Osteoblast (primary cell): ENCODE measurements around a stretch of chr18.

DNA sequence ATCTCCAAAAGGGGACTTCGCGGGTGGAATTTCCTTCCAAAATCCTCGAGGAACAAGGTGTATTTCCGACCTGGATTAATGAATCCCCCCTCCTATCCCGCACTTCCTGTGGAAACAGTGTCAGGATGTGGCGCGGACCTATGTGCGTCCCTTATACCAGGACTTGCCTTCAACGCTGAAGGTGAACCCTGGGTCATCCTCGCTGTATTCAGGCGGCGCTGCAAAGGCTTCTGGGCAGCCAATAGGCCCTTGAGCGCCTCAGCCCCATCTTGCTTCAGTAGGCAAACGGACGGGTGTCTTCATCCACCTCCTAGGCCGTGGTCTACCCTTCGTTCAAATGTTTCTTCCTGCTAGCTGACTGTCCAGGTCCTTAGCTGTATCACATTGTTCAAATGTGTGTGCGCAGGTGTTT, 1.4 kb upstream of the B4GALT6 start:
- CAGE, long polyA plus RNA = no peak
- RRBS = no CpG with 5 or more reads among the region's 18 CpGs

DNA sequence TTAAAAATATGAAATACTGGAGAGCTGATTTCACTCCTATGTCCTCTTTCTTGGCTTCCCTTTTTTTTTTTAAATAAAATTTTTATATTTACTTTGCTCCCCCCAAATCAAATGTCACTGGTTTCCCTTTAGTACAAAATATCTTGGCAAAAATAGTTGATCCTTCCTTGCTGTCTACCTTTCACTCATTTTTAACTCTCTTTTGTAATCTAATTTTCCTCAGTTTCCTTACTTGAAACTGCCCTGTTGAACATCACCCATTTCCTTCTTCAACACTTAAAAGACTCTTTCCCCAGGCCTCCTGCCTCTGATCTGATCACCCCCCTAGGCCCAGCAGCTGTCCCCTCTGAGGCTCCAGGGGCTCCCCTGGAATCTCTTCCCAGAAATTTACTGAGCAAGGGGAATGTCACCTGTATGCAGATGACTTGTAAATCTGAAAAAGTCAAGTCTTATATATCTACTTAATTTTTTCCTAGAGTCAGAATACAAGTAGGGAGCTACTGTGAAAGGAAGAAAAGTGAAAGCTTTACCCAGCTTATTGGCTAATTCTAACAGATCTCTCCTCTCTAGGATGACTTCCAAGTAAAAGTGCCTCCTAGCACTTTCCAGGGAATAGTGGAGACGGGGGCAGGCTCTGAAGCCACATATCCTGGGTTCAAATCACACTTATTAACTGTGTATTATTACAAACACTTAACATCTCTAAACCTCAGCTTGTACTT, 85.4 kb downstream of the GAREM1 start:
- CAGE, long polyA plus RNA = no peak
- RRBS = no CpG with 5 or more reads among the region's 1 CpG

DNA sequence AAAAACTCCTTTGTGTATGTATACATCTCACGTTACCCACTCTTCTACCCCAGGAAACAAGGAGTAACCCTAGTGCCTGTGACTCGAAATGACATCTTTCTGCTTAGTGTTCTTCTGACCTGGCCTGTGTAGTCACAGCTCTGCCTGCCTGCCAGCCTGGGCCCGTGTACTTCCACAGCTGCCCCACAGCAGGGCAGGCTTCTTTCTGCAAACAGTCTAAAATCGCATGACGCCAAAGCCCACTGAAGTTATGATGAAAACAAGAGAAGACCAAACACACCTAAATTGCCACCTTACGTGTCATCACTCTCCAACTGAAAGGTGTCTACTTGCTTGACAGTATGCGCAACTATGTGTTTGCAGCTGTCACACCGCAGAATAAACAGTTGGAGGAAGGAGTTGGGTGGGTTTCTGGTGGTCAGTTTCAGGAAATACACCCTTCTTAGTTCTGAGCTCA, 1.5 kb downstream of the GAREM1 start:
- CAGE, long polyA plus RNA = no peak
- RRBS = no CpG with 5 or more reads among the region's 8 CpGs

DNA sequence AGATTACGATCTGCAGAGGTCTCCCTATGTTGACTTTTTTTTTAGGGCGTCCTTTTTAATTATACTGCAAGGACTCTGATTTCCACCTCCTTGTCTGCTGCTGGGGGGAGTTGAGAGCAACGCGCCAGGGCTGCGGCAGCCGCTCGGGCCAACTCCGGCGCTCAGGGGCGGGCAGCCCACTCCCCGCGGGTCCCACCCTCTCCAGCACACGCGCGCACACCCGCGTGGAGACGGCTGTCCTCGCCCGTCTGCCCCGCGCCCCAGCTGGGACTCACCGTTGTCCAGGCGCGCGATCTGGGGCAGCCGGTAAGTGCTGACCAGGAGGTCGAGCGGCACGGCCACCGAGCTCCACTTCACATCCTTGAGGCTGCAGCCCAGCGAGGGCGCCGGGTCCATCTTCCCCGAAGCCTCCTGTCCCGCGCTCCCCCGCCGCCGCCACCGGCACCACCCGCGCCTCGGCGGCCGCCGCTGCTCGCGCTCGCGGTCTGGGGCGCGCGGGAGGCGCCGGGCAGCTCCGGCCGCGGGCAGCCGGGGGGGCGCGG, 578 bp downstream of the GAREM1 start:
- CAGE, long polyA plus RNA = no peak
- RRBS = 1% methylated on average over 29 of the region's 62 CpGs

DNA sequence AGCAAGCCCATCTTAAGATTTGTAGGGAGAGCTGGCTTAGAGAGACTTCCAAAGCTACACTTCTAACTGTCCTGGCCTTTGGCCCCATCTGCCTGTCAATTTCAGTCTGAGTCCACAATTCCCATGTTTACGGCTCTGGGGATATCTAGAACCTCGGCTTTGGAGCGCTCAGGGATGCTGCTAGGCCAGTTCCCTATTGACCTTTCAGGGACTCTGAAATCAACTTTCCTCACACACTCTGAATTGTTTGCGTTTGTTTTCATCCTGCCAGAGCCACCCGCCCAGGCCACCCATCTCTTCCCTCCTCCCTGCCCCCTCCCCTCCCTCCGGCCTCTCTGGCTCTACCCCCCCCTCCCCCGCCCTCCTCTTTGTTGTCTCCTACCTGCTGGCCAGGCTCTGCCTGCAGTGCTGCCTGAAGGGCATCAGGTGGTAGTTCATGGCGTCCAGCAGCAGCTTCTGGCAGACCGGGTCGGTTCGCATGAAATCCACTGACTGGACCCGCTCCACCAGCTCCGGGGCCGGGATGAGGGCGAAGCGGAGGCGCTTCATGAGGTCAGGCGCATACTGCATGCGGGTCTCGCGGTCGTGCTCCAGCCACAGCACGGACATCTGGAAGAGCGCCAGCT, 3.4 kb downstream of the KLHL14 start:
- CAGE, long polyA plus RNA = no peak
- RRBS = 16% methylated on average over 5 of the region's 24 CpGs

DNA sequence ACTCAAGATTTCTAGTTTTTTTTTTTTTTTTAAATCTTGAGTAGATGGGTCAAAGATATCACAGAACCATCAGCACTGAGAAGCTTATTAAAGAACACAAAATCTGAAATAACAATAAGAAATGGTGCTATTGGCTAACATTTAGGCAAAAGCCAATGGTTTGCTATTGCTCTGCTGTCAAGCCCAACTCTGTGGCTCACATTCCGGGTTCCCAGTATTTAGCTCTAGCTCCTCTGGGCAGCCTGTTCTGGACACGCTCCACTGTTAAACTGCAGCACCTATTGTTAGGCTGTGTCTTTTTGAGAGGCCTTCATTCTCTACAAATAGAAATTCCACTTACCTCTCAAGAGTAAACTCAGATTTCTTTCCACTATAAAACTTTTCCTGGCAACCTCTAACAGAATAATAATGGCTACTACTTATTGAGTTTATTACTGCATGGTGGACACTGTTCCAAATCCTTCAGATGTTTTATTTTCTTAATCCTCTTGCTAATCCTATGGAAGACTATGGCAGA, 3.7 kb upstream of the KLHL14 start:
- CAGE, long polyA plus RNA = no peak
- RRBS = no CpG with 5 or more reads among the region's 2 CpGs

GRCh38 chr18:32802893-32803926, 30.4 kb upstream of the KLHL14 start:
- CAGE, long polyA plus RNA = no peak
- RRBS = no CpG with 5 or more reads among the region's 8 CpGs

DNA sequence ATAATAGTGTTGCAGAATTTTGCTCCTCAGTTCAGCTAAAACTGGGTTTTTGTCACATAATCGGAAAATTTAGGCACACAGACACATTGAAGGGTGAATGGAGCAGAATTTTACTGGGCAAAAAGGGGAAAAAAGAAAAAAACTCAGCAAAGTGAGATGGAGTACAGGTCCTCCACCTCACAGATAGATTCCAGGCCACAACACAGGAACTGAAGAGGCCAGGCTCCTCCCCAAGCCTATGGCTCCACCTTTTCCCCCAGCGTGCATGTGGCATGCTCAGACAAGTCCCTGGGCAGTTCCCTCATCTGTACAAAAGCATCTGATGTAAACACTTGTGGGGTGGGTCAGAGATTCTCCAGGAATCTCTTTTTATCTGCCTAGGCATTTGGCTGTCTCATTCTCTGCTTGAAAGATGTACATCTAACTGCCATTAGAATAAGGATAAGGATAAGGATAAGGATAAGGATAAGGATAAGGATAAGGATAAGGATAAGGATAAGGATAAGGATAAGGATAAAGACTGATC, 17.3 kb upstream of the ASXL3 start:
- CAGE, long polyA plus RNA = no peak
- RRBS = no CpG with 5 or more reads among the region's 2 CpGs

GRCh38 chr18:34493523-34494386, 216.3 kb upstream of the DTNA start:
- CAGE, long polyA plus RNA = no peak
- RRBS = 2% methylated on average over 53 of the region's 111 CpGs

GRCh38 chr18:34494387-34494718, 215.7 kb upstream of the DTNA start:
- CAGE, long polyA plus RNA = no peak
- RRBS = no CpG with 5 or more reads among the region's 12 CpGs

- CAGE, long polyA plus RNA = no peak
- RRBS = no CpG with 5 or more reads among the region's 3 CpGs
Measured at GRCh38 chr18:34711063-34711364, 916 bp downstream of the DTNA start.

DNA sequence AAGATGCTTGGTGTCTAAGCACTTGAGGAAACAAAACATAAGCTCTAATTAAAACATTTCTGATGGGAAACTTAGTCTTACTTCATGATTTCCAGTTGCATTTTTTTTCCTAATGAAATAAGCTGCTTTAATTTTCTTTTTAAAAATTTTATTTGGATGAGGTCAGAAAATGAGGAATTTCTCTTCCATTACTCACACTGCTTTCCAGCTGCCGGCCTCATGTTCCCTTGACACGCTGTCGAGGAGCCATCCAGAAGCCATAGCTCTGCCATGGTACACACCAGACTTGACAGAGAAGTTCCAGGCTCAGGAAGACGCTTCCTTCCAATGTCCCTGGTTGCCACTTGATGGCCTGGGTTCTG, 12.1 kb upstream of the MAPRE2 start:
- CAGE, long polyA plus RNA = no peak
- RRBS = no CpG with 5 or more reads among the region's 4 CpGs

GRCh38 chr18:35041961-35042372, 754 bp downstream of the MAPRE2 start:
- CAGE, long polyA plus RNA = no peak
- RRBS = no CpG with 5 or more reads among the region's 7 CpGs

- CAGE, long polyA plus RNA = no peak
- RRBS = no CpG with 5 or more reads among the region's 10 CpGs
Measured at GRCh38 chr18:35042373-35043559, 1.6 kb downstream of the MAPRE2 start.

- CAGE, long polyA plus RNA = no peak
- RRBS = no CpG with 5 or more reads among the region's 4 CpGs
Measured at GRCh38 chr18:35046420-35047101, 5.3 kb downstream of the MAPRE2 start.

DNA sequence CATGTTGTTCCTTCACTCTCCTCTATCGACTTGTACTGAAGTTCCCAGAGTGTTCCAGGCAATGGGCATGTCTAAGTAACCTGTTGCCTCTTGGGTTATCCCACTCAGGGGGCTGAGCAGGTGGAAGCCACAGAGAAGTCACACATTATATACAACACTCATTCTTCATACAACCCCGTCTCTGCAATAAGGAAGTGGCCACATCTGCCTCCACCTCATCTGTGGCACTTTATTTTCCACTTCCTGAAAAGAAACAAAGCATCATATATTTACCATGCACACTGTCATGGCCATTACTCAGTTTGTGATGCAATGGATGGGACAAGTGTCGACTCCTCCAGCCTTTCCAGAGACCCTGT, 81.8 kb upstream of the ZNF397 start:
- CAGE, long polyA plus RNA = no peak
- RRBS = no CpG with 5 or more reads among the region's 3 CpGs

DNA sequence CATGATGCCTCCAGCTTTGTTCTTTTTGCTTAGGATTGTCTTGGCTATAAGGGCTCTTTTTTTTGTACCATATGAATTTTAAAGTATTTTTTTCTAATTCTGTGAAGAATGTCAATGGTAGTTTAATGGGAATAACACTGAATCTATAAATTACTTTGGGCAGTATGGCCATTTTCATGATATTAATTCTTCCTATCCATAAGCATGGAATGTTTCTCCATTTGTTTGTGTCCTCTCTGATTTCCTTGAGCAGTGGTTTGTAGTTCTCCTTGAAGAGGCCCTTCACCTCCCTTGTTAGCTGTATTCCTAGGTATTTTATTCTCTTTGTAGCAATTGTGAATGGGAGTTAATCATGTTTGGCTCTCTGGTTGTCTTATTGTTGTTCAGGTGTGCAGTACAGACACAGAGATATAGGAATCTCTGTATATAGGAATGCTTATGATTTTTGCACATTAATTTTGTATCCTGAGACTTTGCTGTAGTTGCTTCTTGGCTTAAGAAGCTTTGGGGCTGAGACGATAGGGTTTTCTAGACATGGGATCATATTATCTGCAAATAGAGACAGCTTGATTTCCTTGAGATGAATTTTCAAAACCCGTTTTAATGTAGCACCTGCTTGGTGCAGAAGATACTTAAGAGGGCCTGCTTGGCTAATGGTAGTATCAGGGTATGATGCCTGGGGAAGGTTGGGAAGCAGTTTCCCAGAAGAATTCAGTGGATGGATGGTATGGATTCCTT, 20.6 kb downstream of the ZNF397 start:
- CAGE, long polyA plus RNA = no peak
- RRBS = no CpG with 5 or more reads among the region's 2 CpGs

DNA sequence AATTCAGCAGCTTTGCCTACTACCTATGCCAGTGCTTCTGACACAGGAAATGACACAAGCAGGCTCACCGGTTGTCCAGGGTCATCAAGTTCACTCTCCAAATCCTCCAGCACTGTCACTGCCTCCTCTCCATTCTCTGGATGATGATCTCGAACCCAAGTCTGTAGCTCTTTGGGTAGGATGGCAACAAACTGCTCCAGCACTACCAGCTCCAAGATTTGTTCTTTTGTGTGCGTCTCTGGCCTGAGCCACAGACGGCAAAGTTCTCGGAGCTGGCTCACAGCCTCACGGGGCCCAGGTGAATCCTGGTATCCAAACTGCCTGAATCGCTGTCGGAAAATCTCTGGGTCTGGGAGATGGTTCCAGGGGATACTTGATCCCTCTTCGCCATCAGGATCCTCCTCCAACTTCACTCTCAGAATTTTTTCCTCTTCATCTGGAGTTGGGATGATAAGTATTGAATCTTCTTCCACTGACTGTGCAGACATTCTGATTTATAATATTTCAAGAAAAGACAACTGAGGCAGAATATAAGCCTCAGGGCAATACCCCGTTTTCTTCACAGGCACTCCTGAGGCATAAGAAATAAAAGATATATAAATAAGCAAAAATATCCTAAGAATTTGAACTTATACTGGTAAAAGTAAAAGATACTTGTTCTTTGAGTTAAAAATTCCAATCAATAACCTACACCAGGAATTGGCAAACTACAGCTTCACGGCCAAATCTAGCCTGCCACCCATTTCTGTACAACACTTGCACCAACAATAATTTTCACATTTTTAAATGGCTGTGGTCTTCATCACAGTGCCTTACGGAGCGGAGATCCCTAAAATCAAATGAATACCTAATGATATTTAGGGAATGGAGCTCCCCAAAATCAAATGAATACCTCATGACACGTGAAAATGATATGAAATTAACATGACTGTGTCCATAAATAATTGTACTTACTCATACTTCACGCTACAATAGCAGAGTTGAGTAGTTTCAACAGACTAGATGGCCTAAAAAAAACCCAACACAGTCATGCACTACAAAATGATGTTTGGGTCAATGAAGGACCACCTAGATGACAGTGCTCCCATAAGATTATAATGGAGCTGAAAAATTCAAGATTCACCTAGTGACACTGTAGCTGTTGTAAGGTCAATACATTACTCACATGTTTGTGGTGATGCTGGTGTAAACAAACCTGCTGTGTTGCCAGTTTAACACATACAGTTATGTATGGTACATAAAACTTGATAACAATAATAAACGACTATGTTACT, 3.6 kb downstream of the ZNF24 start:
- CAGE, long polyA plus RNA = no peak
- RRBS = no CpG with 5 or more reads among the region's 16 CpGs

GRCh38 chr18:35481862-35482301, 15.9 kb downstream of the INO80C start:
- CAGE, long polyA plus RNA = no peak
- RRBS = no CpG with 5 or more reads among the region's 8 CpGs

DNA sequence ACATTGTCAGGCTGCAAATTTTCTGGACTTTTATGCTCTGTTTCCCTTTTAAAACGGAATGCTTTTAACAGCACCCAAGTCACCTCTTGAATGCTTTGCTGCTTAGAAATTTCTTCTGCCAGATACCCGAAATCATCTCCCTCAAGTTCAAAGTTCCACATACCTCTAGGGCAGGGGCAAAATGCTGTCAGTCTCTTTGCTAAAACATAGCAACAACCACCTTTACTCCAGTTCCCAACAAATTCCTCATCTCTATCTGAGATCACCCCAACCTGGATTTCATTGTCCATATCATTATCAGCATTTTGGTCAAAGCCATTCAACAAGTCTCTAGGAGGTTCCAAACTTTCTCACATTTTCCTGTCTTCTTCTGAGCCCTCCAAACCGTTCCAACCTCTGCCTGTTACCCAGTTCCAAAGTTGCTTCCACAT, 9.0 kb downstream of the INO80C start:
- CAGE, long polyA plus RNA = no peak
- RRBS = no CpG with 5 or more reads among the region's 3 CpGs